ENCODE measurements around a stretch of chr9.

- PRO-cap: no peak
- RRBS: 92% methylated on average over 7 of the region's 27 CpGs
Observed at GRCh38 chr9:131235124-131236249, 40.8 kb downstream of the FAM78A start.

DNA sequence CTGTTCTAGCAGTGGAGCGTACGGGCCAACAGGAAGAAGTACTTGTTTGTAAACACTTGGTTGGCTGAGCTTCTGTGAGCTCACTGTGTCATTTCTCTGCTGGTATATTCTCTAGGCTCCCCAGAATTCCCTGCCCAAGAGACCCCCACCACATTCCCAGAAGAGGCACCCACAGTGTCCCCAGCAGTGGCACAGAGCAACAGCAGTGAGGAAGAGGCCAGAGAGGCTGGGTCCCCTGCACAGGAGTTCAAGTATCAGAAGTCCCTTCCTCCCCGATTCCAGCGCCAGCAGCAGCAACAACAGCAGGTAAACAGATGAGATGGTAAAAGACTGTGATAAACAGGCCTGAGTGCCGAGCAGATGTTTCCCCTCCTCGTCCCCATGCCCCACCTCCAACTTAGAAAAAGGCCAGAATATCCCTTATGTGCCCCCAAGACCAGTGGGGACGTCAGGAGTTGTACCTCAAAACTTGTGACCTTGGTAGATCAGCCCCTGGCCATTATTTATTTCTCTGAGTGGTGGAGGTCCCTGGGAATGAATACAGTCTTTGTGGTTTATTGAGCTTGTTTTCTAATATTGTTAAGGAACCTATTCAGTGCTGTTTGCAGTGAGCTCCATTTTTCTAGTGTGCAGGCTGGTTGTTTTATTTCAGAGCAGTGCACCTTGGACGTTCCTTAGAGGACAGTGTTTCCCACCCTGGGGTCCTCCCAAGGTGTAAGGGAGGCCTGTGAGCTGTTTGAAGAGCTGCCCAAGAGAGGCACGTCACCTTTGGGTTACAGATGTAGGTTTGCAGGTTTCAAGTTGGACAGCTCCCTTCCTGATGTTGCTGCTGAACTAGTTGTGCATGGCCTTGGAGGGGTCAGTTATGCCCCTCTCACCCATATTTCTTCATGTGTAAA, 35.0 kb upstream of the POMT1 start:
- PRO-cap: no peak
- RRBS: no CpG with 5 or more reads among the region's 9 CpGs

DNA sequence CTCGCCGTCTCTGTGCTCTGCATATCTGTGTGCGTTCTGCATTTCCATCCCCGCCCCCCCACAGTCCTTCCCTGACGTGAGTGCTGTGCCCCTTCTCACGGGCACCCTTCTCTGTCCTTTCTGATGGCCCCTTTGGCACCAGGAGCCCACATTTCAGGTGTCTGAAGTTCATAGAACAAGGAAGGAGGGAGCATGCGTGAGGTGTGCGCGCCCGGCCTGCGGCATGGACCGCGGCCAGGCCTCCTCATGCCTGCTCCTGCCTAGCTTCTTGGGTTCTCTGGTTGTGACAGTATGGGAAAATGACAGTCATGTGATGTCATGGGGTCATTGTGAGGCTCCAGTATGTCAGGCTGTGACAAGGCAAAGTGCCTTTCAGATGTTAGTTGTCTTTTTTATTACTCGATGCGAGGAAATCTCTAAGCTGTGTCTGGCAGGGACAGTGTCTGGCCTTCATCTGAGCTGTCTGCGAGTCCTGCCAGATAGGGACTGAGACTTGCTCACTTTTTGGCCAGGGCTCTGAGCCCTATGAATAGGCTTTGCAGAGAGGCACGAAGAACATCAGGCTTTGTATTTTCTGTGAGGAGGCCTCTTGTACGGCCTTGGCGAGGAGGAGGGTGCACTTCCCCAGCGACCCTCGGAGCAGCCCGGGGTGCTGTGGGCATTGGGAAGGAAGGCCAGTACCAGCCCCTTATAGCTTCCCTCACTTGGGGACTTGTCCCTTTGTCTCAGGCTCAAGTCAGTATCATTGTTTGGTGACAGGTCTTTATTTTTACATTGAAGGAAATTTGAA, 13.2 kb downstream of the UCK1 start:
- PRO-cap: no peak
- RRBS: 17% methylated on average over 1 of the region's 22 CpGs

- PRO-cap: no peak
- RRBS: no CpG with 5 or more reads among the region's 13 CpGs
Observed at GRCh38 chr9:131555989-131556476, 10.7 kb downstream of the PRRT1B start.

GRCh38 chr9:131588611-131589223, 43.4 kb downstream of the PRRT1B start:
- PRO-cap: no peak
- RRBS: 96% methylated on average over 2 of the region's 11 CpGs

- PRO-cap: no peak
- RRBS: no CpG with 5 or more reads among the region's 23 CpGs
Observed at GRCh38 chr9:131589687-131590362, 44.5 kb downstream of the PRRT1B start.

- PRO-cap: no peak
- RRBS: no CpG with 5 or more reads among the region's 8 CpGs
Observed at GRCh38 chr9:131612971-131613273, 67.6 kb downstream of the PRRT1B start.

DNA sequence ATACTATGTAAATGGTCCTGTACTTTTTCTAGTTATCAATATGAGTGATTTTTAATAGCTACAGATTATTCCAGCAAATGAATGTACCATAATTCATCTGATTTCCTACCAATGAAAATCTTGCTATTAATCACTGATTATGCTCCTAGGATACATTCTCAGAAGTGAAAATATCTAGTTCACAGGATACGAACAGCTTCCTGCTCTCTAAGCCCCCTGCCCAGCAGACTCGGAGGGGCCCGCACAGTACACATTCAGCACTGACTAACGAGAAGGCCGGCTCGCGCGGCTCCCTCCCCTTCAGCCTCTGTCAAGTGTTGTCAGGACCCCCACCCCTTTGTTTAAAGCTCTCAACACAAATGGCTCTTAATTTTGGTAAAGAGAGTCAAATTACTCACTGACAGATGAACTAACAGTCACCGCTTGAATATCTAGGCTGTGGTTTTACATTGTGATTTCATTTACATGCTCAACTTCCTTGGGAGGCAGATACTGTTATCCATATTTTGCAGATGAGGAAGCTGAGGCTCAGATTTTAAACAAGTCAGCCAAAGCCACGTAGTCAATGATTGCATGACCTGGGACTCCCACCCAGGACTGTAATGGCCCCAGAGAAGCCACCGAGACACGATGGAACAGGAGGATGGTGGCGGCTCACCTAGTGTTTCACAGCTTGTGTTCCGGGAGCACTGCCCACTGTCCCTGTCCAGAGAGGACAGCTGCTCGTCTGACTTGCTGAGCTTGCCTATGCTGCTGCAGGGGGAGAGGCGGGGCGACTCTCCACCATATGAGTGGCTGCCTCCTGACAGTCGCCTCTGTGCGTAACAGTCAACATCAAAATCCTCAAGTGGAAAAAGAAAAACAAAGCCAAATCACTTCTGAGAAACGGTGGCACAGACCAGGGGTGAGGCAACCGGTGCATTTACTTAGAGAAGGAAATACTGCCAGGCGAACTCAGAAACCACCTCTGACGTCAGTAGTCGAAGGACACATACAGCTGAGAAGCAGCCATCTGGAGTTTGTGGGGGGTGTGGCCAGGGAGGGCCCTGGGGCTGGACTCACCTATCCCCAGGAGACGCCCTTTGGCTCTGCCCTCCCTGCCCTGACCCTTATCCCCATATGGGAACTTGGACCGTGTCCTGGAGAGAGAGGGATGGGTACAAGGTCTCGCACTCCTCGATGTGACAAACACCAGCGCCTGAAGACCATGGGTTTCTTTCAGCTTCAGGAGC, 82.3 kb downstream of the PRRT1B start:
- PRO-cap: no peak
- RRBS: no CpG with 5 or more reads among the region's 29 CpGs

DNA sequence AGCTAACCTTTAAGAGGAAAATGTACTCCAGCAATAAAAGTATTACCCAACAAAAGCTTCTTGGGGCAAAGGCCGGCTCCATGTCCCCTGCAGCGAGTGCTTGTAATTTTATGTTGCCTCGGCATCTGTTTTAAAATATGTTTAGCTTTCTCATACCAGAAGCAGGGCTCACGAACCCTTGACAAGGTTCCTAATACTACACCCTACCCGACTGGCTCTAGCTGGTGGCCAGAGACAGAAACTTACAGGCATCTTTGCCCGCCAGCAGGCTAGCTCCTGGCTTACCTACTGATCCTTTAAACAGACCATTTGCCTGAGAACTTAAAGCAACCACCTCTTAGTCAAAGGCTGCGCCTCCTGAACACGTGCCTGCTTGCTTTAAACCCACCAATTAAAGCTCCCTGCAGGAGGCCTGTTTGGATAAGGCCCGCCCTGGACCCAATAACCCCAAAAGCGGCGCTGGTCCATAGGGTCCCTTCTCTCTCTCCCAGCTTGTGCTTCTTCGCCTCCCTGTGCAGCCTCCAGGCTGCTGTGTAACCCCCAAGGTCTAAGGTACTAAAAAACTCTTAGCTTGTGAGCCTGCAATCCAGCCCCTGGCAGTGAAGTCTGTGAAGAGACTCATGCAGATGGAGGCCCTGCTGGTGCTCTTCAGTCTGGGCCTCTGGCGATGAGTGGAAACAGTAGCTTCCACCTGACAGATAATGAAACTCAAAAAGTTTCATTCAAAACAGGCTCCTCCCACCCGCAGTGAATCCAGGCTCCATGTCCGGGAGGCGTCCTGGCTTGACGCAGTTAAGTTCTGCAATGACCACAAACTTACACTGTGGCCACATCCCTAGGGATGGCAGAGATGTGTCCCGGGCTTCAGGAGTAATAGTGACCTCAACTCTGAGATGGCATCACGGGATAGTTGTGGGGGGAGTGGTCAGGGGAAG, 97.1 kb downstream of the PRRT1B start:
- PRO-cap: no peak
- RRBS: 71% methylated on average over 4 of the region's 19 CpGs

GRCh38 chr9:131650653-131651326, 89.1 kb downstream of the RAPGEF1 start:
- PRO-cap: no peak
- RRBS: no CpG with 5 or more reads among the region's 8 CpGs

DNA sequence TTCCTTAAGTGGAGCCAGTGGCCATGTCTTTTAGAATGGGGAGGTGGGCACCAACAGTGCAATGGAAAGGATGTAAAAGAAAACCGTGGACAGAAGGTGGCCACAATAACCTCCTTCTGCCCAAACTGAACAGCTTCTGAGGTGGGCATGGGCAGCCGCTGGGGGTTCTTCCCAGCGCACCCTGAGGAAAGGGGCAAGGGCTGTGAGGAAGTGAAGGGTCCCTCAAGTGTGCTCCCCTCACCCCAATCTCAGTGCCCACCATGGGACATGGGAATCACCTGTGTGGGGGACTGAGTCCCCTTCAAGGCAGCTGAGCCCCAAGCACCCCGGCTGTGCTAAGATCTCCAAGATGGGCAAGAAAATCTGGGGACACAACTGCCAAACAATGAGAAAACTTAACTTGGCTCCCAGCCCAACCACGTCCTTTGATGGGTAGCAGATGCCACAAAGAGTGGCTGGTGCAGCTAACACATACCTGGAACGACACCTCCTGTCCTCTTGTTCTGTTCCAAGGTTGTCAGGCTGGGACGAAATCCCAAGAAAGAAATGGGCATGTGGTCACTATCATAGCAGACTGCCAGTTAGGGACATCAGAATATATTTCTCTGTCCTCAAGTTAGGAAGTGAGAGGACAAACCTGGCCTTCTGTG, 63.7 kb downstream of the RAPGEF1 start:
- PRO-cap: no peak
- RRBS: no CpG with 5 or more reads among the region's 7 CpGs

- PRO-cap: no peak
- RRBS: no CpG with 5 or more reads among the region's 13 CpGs
Observed at GRCh38 chr9:131677057-131678331, 62.4 kb downstream of the RAPGEF1 start.

DNA sequence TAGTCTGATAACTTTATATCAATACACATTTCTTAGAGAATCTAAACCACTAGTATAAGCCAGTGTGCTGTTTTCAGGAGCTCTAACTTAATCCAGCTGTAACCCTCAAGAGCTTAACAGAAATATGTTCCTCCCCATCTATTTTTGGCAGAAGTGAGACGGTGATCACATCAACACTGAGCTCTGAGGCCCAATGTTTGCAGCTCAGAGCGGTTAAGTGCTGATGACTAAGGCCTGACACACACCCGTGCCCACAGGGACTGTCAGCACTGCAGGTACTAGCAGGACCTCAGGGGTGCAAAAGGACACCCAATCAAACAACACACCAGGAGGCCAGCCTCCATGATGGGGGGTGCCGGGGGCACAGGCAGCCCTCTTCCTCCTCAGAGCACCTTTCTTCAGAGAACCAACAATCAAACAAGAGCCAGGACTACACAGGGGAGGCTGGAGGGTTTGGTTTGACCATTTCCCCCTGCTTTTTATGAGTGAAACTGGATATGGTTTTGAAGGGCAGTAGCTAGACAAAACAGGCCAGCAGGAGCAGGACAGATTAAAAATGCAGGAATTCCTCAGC, 61.3 kb downstream of the RAPGEF1 start:
- PRO-cap: no peak
- RRBS: no CpG with 5 or more reads among the region's 4 CpGs

GRCh38 chr9:131679030-131679350, 60.9 kb downstream of the RAPGEF1 start:
- PRO-cap: no peak
- RRBS: no CpG with 5 or more reads among the region's 3 CpGs

GRCh38 chr9:131698303-131699079, 41.4 kb downstream of the RAPGEF1 start:
- PRO-cap: no peak
- RRBS: no CpG with 5 or more reads among the region's 10 CpGs

- PRO-cap: no peak
- RRBS: no CpG with 5 or more reads among the region's 5 CpGs
Observed at GRCh38 chr9:131707044-131707361, 32.9 kb downstream of the RAPGEF1 start.

DNA sequence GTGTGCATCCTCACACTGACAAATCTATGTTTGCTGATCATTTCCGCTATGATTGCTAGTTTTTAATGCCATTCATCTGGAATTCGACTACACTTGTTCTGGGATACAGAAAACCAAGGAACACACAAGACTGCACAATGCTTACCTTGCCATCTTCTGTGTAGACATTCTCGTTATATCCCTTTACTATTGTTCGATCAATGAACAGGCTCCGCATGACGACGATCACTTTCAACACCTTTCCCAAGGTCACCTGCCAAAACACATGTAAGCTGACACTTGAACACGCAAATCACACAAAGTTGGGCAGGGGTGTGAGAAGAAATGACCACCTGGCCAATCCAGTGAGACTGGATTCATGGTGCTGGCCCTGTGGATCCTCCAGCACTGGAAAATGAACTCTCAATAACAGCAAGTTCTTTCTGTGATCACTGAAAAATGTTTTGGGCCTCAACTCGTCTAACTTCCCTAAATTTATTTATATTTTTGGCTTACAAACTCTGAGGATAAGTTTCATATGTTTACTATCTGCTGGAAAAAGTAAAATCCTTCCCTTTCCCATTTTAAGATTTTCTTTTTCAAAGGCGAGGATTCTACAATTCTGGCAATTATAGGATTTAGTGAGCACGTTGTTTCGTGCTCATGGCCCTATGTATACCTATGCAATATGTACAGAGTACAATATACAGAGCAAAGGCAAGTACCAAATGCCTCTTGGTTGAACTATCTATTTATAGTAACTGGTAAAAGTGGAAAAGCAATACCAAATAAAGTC, 154.1 kb upstream of the RAPGEF1 start:
- PRO-cap: no peak
- RRBS: no CpG with 5 or more reads among the region's 12 CpGs

DNA sequence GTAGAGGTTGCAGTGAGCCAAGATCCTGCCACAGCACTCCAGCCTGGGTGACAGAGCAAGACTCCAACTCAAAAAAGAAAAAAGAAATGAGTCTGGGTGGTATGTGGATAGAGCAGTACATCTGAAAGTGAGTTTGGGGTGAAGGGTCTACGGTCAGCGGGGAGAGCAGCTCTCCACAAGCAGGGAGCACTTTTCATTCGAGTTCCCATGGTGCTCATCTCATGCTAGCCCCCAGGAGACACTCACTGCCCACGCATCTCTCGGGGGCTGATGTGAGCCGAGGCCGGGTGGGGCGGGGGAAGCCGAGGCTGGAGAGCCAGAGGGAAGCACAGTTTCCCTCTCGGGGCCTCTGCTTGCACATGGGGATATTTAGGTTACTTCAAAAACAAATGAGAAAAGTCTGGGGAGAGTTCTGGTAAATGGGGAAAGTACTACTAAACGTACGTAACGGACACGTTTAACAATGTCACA, 34.1 kb upstream of the NTNG2 start:
- PRO-cap: unidirectional peak, plus-strand start at position 275 of the sequence
- RRBS: no CpG with 5 or more reads among the region's 14 CpGs

DNA sequence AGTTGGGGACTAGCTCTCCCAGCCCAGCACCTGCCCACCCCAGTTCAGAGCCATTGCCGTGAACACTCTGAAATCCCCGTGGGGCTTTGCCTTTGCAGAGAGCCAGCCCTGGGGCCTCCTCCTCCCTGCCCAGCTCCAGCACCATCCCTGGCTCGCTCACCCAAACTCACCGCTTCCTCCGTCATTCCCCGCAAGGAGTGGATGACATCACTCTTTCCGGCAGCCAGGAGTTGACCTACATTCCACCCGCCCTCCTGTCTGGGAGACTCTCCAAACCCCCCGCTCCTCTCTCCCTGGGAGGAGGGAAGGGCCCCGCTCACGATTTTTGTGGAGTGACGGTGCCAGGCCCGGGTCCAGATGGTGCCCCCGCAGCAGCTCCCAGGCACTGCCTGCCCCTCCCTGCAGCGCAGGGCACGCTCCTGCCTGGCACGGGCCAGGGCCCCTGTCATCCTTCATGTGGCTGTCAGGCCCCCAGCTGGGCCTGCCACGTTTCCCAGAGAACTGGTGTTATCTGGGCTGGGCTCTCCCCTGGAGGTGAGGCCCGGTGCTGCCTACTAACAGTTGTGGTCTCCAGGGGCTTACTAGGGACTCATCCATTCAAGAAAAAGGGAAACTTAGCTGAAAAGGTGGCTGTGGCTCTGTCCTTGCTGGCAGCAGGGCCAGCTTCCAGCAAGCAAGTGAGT, 52.2 kb downstream of the NTNG2 start:
- PRO-cap: no peak
- RRBS: 10% methylated on average over 5 of the region's 19 CpGs

DNA sequence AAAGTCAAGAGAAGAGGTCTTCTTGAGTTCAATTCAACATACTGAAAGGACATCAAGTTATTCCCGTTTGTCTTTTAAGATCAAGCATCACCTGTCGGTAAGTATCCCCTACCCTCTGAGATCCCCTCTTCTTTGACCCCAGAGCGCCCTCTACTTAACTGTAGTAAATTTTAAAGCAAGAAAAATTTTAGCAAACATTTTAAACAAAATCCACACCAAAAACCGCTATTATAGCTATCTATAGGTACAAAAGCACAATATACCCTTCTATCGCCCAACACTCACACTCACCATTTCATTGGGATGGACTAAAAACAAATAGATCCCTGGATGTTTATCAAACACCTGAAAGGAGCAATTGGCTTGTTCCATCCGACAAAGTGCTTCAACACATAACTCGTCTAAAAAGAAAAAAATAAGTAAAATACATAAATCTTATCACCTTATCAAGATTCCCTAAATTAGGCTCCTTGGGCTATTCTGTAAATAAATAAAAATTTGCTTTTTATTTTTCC, 12.3 kb downstream of the SETX start:
- PRO-cap: no peak
- RRBS: no CpG with 5 or more reads among the region's 7 CpGs